ENCODE measurements around a stretch of chr7.

GRCh38 chr7:5428552-5429200 lies 5.0 kb upstream of the TNRC18 start:
- PRO-cap, result bidirectional peak, plus-strand start at chr7:5429029, minus-strand start at chr7:5428912

DNA sequence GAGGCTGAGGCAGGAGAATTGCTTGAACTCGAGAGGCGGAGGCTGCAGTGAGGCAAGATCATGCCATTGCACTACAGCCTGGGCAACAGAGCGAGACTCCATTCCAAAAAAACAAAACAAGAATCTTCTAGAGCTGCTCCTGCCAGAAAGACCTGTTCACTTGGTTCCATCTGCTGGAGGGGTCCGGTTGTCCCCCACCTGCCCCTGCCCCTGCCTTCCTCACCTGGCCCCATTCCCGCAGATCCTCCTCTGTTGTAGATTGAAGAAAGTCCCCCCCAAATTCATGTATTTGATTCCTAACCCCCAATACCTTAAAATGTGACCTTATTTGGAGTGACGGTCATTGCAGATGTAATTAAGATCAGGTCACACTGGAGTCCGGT lies 8.6 kb upstream of the TNRC18 start:
- PRO-cap, result no peak

DNA sequence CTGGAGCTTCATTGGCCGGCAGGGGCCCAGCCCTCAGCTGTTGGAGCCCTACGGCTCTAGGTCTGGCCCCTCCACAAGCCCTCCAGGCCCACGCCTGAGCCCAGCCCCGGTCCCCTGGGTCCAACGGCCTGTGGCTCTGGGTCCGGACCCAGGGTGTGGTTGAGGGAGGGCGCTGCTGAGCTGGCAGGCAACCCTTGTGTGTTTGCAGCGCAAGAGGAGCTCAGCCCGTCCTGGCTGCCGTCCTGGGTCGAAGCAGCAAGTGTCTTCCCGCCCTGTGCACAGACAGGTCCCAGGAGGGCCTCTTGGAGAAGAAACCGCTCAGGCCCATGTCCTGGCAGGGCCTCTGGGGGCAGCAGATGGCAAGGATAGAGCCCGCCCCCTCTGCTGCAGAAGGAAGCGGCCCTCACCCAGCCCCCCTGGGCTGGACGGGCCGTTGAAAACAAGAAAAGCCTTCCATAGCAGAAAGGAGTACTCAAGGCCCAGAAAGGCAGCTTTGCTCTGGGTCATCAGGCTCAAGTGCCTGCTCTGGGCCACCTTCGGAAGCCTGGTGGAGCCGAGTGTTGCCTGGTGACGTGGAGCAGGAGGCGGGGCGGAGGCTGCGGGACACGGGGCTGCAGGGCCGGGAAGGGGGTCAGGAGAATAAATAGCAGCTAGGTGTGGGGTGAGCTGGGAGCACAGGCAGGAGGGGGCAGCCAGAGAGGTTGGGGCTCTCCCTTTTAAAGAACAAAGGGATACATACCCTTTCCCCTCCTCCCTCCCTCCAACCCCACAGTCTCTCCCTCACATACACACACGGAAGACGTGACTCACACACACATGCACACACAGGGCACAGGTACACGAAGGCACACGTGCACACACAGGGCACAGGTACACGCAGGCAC lies 35.5 kb downstream of the FBXL18 start:
- PRO-cap, result no peak

DNA sequence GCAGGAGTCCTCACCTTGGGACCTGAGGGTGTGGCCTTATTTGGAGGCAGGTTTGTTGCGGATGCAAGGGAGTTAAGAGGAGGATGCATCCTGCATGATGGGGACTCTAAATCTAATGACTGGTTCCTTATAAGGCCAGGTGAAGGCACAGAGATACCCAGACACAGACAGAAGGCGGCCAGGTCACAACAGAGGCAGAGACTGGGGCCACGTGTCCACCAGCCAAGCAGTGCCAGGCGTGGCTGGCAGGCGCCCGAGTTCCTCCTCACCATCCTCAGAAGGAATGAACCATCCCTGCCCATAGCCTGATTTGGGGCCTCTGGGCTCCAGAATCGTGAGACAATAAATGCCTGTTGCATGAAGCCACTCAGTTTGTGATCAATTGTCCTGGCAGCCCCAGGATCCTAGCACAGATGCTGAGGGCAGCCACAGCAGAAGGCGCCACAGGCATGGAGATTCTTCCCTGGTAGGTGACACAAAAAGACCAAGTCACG lies 21.0 kb downstream of the FBXL18 start:
- PRO-cap, result no peak

- PRO-cap, result no peak
Observed at GRCh38 chr7:5495213-5495496, 18.5 kb downstream of the FBXL18 start.

- PRO-cap, result no peak
Observed at GRCh38 chr7:5495642-5496307, 17.8 kb downstream of the FBXL18 start.

DNA sequence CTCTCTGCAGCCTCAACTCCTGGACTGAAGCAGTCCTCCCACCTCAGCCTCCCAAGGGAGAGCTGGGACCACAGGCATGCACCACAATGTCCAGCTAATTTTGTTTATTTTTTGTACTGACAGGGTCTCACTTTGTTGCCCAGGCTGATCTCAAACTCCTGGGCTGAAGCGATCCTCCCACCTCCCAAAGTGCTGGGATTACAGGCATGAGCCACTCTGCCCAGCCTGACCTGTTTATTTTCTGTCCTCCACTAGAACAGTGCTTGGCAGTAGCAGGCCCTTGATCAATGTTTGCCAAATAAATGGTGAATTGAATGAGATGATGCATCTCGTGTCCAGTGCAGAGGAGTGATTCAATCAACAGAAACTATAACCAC lies 5.1 kb upstream of the FBXL18 start:
- PRO-cap, result unidirectional peak, minus-strand start at position 109 of the sequence

- PRO-cap, result no peak
Observed at GRCh38 chr7:5526949-5527178, 3.5 kb downstream of the ACTB start.

GRCh38 chr7:5528928-5529487 lies 1.4 kb downstream of the ACTB start:
- PRO-cap, result bidirectional peak, plus-strand start at chr7:5529023, minus-strand start at chr7:5528861

DNA sequence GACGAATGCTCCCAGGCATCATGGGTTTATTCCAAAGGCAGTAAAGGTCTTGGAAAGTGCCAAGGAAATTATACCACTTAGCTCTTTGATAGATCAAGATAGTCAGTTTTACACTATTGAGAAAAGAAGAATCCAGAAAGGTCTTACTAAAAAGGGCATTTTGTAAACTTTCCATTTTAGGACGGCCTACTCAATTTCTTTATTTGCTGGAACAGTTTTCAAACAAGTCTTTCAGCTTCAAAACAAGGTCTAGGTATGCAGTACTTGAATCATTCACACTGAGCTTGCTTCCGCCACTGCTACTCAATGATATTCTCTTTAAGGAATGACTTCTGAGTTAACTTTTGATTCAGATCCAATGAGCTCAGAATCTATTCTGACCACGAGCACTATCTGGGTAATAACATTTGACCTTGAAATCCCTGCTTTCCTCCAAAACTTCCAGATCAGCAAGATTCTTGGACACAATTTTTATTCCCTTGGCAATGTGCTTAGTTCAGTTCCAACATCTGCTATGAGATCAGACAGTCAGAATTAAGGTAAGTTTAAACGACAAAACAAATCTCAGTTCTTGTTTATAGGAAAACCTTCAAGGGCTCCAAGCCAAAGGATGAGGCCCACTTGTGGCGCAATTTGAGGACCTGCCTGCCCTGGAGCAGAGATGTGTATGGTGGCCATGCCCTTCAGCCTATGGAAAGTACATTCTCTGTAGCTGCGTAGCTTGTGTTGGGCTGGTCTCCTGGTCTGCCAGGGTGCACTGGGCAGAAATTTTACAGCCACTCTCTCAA lies 87.2 kb downstream of the RNF216 start:
- PRO-cap, result no peak

DNA sequence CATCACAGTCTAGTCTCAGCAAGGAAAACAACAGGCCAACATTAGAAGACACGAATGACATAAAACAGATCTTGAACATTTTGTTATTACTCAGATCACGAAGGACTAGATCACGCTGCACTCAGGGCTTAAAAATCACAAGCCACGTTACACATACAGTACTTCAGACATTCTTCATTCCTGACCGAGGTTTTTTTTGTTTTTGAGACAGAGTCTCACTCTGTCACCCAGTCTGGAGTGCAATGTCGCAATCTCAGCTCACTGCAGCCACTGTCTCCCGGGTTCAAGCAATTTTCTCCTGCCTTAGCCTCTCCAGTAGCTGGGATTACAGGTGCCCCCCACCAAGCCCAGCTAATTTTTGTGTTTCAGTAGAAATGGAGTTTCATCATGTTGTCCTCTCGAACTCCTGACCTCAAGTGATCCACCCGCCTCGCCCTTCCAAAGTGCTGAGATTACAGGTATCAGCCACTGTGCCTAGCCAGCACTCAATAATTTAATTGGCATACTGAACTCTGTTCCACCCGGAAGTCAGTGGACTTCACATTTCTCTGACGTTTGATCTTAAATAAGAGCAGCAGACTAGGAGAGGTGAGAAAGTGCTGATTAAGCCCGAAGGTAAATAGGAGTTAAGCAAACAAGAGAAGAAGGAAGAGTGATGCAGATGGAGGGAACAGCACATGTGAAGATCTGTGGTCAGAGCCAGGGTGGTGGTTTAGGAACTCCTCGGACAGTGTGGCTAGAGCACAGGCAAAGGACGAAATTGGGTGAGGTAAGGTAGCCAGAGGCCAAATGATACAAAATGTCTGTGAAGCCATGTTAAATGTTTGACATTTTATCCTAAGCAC lies 3.5 kb downstream of the AIMP2 start:
- PRO-cap, result no peak

- PRO-cap, result no peak
Observed at GRCh38 chr7:6162016-6163261, 57.7 kb downstream of the USP42 start.

DNA sequence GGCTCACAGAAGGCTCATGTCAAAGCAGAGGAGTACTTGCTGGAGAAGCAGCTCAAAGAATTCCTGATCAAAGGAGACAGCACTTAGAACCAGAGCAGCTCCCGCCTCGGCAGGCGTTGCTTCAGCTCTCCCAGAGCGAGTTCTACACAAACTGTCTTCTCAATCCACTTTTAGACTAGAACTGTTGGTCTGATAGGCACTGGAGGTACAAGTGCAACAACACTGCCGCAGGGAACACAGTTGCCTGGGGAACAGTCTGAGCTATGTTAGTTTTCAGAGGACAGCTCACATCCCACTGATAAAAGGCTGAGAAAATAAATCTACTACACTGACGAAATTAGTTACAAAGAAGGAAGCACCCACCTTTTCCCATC lies 35.4 kb downstream of the CYTH3 start:
- PRO-cap, result no peak

- PRO-cap, result no peak
Observed at GRCh38 chr7:6243051-6243770, 29.2 kb downstream of the CYTH3 start.

DNA sequence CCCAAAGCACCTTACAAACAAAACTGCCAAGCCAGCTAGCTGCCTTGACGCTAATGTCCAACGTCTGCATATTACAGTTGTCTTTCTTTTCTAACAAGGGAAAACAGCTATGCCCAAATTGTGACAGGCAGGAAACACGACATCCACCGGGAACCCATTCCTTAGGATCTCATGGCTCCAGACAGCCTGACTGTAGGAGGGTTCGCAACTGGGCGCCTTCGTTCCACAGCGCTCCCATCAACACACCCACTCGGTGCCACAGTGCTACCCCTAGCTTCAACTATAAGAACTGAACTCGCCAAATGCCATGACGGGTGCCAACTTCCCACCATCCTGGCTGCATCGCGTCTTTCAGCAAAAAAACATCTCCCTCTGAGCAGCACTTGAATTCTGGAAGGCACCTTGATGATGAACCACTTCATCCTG lies 1.5 kb downstream of the CYTH3 start:
- PRO-cap, result no peak

DNA sequence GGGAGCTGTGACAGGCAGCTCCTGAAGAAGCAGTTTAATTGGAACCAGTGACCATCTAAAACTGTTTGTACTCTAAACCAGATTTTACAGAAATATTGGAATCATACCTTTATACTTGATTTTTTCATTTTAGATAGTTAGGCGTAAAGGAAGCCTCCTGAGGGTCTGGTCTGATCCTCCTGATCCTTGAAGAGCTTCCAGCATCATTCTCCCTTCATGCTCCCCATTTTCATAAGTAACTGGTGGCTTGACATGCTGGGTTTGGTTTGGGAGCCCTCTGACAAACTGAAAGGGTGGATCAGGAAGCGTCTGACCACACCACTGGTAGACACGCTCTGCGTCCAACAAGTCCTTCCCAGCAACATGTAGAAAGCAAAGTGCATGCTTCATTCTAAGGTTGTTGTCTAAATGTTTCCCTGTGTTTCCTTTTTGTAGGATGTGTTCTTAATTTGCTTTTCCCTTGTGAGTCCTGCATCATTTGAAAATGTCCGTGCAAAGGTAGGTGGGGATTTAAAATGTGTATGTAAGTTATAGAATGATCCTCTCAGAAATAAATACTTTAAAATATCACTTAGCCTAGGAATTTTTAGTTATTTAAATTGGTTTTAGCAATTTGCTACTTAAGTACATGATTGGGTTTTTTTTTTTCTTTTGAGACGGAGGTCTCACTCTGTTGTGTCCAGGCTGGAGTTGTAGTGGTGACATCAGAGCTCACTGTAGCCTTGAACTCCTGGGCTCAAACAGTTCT lies 25.5 kb downstream of the RAC1 start:
- PRO-cap, result no peak

GRCh38 chr7:6435231-6436041 lies 12.3 kb downstream of the DAGLB start:
- PRO-cap, result no peak

GRCh38 chr7:6461751-6463102 lies 14.5 kb upstream of the DAGLB start:
- PRO-cap, result no peak

DNA sequence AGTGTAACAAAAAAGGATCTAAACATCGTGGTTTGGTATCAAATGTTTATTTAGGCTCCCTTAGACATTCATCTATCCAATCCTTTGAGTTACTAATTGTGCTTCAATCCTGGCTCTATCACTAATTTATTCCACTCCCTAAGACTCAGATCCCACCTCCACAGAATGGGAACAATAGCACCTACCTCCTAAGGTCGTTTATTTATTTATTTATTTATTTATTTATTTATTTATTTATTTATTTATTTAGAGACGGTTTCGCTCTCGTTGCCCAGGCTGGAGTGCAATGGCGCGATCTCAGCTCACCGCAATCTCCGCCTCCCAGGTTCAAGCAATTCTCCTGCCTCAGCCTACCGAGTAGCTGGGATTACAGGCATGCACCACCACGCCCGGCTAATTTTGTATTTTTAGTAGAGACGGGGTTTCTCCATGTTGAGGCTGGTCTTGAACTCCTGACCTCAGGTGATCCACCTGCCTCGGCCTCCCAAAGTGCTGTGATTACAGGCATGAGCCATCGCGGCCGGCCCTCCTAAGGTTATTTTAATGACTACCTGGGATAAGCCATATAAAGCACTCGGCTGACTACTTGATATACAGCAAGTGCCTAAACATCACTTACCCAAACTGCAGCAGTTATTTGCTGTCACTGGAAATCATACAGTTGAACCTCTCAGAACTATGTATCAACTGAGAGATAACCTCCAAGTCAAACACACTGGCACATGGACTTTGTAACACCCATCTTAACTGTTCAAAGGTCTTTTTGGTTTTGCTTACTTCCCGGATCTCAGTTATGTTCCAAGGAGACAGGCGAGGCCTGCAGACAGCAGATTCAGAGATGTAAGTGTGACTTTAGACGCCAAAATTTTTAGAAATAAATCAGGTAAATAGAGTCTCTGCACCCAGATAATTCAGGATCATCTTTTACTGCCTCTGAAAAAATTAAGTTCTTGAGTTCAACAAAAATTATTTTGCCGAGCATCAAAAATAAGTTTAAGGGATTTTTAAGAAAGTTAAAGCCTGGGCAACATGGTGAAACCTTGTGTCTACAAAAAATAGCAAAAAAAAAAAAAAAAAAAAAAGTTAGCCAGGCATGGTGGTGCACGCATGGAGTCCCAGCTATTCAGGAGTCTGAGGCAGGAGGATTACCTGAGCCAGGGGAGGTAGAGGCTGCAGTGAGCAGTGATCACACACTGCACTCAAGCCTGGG lies 1.8 kb downstream of the KDELR2 start:
- PRO-cap, result no peak

DNA sequence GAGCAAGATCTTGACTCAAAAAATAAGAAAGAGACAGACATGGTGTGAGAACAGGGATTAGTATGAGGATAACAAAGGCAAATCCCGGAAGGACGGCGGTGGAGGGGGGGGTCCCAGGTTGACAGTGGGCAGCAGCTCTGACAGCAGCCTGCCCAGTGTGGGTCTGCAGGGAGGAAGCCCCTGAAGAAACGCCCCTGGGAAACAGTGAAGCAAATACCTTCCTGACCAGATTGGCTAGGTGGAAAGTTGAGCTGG lies 3.9 kb upstream of the ZNF853 start:
- PRO-cap, result no peak

Data from H9 (cell line).